Foreskin keratinocyte (primary cell): ENCODE measurements around the gene CNEP1R1.

- RAMPAGE, total RNA, result no peak
These were observed 4.2 kb downstream of the N4BP1 start for GRCh38 chr16:48605414-48606534.

DNA sequence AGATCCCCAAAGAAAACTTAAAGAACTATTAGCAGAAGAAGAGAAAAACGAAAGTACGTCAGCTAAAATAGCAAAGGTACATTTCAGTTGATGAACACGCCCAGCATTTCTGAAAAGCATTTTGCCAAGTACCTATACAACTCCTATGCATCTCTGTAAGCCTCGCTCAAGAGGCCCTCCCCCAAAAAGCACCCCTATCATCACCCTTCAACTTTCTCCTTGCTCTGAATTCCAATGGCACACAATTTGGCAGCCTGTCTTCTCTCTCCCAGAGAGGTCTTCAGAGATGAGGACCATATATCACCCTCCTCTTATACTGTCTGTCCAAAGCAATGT is 111.0 kb downstream of the CBLN1 start:
- RAMPAGE, total RNA, result no peak

DNA sequence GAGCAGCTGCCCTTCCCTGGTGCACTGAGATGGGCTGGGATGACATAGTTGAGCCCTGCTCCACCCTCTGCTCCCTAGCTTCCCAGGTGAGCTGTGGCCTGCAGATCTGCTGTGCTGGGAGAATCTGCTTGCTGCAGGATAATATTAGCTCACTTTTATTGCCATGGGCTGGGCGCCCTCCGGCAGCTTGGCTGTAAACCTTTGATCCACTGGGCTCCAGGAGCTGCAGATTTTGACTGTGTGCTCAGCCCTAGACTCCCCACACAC is 101.8 kb downstream of the CBLN1 start:
- RAMPAGE, total RNA, result no peak

- RAMPAGE, total RNA, result no peak
These were observed 2.6 kb downstream of the CBLN1 start for GRCh38 chr16:49278810-49279617.

DNA sequence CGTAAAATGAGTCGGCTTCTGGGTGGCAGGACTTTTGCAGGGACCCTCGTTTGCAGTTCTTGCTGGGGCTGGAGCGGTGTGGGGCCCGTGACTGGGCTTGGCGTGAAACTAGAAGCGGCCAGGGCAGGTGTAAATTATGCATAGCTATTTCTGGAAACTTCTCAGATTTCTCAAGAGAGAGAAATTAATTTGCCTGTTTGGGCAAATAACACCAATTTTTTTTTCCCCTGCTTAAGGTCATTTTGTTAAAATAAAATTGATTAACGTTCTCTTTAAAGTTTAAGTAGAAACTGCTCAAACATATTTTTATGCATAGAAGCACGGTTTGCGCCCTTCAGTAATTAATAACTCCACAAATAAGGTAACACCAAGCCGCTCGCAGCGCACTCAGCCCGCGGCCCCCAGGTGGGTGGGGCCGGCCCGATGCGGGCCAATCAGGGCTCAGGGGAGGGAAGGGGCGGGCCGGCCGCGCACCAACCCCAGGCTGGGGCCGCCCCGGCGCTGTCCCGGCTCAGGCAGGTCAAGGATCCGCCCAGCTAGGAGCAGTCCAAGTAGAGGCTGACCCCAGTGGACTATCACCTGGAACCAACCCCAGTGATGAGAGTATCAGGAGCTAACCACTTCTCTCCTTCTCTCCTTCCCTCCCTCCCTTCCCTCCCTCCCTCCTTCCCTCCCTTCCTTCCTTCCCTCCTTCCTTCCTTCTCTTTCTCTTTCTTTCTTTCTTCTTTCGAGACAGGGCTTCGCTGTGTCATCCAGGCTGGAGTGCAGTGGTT is 110.7 kb downstream of the C16orf78 start:
- RAMPAGE, total RNA, result no peak

GRCh38 chr16:49620178-49620836 is 235.6 kb downstream of the ZNF423 start:
- RAMPAGE, total RNA, result no peak

DNA sequence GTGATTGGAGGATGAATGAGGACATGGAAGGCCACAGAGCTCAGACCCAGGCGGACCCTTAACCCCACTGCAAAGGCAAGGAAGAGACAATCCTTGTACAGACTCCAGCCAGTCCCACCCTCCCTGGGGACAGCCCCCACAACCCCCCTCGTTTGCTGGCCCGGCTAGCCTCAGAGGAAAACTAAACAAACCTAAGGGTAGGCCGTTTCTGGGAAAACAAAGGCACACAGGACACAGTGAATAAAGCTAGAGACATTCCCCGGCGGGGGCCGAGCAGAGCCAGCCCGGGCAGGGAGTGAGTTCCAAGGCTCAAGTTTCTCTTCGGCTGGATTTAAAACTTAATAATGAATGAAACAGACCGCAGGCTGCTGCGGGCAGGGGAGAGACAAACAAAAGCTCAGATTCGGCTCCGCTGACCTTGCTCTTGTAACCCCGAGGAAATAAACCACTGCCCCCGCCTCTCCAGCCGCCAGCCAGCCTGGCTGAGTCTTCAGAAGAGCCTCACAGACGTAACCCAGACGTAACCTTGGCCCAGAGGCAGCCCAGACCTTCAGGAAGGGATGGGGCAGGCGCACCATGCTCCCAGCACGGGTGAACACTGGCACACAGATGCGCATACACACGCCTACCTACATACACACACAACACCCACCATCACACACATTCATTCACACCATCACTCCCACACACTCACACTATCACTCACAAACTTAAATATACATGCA is 216.1 kb downstream of the ZNF423 start:
- RAMPAGE, total RNA, result no peak

DNA sequence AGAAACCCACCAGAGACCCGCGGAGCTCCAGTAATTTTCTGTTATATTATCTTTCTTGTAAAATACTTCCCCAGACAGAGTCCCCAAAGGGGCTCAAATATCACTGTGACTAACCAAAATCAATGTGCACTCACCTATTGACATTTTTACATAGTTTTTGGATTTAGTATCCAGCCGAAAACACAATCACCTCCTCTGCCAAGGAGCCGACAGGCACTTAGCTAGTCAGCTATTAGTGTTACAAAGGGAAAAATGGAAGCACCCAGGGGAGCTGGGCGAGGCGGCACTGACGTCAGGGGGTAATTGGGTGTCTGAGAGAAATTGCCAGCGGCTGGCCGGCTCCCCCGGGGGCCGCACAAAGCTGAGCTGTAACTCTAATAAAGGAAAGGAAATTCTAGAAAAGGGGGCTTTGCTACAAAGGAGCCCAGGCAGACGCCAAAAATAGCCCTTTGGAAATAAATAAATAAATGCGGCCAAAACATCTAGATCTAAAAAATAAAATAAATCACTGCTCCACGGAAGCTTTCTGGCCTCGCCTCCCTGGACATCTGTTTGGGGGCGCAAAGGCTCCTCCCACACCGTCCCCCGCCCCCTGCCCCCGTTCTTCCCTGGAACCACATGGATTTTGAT is 156.9 kb downstream of the ZNF423 start:
- RAMPAGE, total RNA, result no peak

DNA sequence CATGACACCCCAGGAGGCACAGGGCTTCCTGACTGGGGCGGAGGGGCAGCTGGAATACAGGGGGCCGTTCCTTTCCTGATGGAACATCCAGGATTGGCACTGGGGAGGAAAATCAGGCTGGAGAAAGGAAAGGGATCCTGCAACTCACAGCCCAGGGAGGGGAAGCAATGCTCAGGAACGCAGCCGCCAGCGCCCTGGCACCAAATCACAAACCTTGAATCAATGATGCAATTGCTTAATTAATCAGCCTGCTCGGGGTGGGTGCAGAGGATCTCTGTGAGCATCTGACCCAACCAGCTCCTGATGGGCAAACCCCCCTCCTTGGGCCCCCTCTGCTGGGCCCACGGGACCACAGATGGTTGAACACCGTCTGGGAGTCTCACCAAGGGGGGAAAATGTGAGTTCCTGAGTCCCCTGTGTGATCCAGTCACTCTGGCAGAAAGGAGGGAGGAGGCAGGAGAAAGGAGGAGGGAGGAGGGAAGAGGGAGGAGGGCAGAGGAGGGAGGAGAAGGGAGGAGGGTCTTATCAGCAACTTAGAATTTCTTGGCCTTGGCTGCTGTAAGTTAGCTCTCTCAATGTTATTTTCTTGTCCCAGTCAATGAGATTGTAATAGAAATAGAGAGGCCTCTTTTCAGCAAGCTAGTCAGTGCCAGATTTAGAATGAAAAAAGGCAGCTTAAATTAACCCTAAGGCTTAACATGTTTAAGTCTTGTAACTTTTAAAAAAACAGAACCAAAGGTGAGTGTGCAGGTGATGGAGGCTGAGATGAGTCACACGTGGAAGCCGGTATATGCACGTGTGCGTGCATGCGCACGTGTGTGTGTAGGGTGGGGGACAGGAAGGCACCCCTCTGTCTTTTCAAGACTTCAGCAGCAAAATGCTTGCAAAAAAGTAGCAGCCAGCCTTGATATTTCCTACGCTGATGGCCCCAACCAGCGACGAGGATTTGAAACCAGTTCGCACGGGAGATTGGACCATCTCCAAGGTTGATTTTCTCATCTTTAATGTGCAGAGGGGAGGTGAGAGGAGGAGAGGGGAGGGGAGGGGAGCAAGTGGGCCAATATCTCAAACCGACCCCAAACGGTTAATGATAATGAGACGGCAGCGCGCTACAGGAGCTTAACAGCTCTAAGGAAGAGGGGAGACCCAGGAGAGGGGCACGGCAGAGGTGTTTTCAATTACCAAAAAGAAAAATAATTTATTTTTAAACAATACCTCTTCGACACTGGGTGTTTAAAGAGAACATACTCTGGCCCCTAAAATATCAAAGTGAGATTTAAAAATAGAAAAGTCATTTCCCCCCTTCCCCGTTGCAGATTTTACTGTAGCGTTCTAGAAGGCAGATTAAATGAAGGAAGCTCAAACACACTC is 155.0 kb downstream of the ZNF423 start:
- RAMPAGE, total RNA, result no peak

GRCh38 chr16:49824946-49825526 is 30.9 kb downstream of the ZNF423 start:
- RAMPAGE, total RNA, result no peak

- RAMPAGE, total RNA, result no peak
These were observed 68.1 kb upstream of the ZNF423 start for GRCh38 chr16:49923949-49924531.

GRCh38 chr16:49958037-49958465 is 67.0 kb upstream of the CNEP1R1 start:
- RAMPAGE, total RNA, result no peak

DNA sequence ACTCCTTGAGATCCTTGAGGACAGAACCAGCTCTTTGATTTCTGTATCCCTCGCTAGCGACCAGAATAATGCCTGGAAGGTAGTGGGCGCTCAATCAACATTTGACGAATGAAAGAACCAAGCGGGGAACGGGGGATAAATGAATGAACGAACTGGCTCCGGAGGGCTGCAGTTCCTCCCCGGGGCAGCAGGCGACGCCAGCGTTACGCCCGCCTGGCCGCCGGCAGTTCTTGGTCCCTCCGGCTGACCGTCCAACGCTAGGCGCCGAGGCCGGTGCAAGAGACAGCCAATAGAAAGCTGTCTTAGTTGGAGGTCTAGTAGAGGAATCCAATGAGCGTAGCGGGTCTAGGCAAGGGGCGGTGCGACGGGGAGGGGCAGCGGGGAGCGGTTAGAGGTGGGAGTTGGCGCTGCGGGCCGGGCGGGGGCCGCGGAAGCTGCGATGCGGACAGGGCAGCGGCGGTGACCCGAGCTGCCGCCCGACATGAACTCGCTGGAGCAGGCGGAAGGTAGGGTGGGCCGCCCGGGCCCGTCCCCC is at the start of gene CNEP1R1:
Gene CNEP1R1, plus strand, starts transcription at position 391 of the 535 bp plus-strand sequence.
- RAMPAGE, total RNA, result no peak

GRCh38 chr16:50185020-50185738 is 32.1 kb downstream of the TENT4B start:
- RAMPAGE, total RNA, result no peak

DNA sequence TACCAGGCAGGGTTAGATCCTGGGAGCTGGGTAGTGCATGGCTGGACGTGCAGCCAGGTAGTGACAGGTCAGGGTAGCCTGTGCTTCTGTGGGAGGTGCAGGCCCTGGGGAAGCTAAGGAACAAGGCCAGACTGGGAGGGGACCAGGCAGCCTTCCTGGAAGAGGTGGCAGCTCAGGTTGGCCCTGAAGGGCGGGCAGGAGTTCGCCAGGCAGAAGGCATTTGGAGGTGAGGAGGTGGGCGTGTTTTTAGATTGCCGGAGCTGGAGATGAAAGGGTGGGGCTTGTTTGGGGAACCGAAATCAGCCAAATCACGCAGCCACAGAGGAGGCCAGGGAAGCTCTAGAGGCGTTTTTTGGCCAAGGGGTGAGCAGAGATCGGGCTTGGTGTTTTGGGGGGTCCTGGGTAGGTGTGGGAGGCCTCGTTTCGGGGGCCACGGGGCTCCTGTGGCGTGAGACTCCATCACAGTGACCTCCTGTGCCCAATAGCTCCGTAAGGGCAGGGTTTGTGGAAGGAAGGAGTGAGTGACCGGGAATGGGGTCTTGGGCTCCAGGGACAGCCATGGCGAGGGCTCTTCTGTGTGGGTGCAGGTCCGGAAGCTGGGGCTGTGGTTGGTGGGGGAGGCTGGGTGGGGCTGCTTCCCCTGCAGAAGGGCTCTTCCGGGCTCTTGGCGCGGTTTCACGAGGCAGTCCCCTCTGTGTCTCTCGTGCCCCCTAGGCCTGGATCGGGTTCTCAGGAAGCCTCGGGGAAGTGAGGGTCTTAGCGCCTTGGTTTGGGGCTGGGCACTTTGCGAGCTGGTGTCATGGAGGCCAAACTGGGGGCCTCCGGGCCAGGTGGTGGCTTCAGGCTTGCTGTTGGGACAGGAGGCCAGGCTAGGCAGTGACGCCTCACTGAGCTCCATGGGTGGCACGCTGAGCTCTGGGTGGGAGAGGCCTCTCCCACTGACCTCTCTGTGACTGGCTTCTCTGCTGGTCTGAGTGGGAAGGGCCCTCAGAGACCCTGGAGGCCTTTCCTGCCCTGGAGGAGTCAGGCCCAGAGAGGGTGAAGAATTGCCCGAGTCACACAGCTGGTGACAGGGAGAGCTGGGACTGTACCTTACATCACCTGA is 7.8 kb downstream of the ADCY7 start:
- RAMPAGE, total RNA, result no peak

GRCh38 chr16:50324169-50324824 is 44.5 kb downstream of the BRD7 start:
- RAMPAGE, total RNA, result no peak

- RAMPAGE, total RNA, result no peak
These were observed 41.8 kb downstream of the BRD7 start for GRCh38 chr16:50326849-50327511.

DNA sequence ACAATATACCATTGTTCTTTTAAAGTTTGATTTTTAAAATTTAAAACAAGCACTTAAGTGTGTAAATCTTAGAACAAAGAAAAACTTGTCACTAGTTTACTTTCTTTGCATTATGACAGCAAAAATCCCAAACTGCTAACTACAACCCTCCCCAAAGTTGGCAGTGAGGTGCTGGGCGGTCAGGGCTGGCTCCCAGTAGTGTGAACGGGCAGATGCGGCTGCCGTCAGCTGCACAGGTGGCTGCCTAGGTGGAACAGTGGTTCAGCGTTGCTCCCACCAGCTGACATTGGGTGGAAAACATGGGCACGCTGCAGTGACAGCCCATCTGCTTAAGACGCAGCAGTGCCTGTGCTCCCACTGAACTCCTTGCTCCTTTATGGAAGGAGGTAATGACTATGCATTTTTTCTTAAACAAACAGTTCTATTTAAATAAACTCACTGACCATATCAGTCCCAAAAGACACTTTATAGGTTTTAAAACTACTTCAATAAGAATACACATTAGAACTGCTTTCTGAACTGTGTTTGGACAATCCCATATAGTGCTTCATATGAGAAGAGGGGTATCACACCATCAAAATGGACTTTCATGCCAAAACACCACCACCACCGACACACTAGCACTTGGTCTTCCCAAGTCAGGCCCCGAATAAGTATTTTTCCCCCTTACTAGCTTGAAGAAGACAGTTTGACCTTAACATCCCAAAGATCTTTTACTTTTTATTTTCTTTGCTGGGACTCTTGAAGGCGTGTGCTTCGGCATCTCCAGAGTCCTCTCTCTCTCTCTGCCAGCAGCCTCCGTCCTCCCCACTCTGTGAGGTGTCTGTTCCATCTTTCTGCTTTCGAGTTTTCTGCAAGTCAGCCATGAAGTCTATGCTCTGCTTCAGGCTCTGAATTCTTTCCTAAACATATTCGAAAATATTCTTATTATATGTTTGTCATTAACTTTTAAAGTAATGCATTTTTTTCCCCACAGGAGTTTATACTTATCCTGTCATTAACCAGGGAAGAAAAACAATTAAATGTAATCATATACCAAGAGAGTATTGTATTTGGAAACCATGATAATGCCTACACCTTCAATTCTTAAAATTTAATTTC is 34.4 kb downstream of the BRD7 start:
- RAMPAGE, total RNA, result no peak

- RAMPAGE, total RNA, result no peak
These were observed 728 bp downstream of the BRD7 start for GRCh38 chr16:50367956-50368563.

DNA sequence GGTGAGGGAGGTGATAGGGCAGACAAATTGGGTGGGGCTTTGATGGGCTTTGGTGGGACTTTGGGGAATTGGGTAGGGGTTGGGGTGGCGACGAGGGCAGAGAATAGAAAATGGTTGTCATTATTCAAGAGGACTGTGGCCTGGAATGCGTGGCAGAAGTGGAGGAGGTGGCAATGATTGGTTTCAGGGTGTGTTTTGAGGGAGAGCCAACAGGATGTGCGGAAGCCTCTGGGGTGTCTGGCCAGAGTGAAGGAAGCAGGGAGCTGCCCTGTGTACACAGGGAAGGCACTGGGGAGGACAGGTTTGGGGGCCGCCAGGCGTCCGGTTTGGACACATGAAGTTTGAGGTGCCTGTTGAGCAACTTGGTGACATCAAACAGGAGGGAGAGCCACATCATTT is 48.8 kb downstream of the NKD1 start:
- RAMPAGE, total RNA, result no peak